AG09319 (cell line): ENCODE results near the genes TBC1D10B, MYL11, SRCAP and ORAI3.

GRCh38 chr16:29974051-29975210, 763 bp downstream of the TAOK2 start:
- RRBS = under 1% methylated on average over 15 of the region's 45 CpGs

DNA sequence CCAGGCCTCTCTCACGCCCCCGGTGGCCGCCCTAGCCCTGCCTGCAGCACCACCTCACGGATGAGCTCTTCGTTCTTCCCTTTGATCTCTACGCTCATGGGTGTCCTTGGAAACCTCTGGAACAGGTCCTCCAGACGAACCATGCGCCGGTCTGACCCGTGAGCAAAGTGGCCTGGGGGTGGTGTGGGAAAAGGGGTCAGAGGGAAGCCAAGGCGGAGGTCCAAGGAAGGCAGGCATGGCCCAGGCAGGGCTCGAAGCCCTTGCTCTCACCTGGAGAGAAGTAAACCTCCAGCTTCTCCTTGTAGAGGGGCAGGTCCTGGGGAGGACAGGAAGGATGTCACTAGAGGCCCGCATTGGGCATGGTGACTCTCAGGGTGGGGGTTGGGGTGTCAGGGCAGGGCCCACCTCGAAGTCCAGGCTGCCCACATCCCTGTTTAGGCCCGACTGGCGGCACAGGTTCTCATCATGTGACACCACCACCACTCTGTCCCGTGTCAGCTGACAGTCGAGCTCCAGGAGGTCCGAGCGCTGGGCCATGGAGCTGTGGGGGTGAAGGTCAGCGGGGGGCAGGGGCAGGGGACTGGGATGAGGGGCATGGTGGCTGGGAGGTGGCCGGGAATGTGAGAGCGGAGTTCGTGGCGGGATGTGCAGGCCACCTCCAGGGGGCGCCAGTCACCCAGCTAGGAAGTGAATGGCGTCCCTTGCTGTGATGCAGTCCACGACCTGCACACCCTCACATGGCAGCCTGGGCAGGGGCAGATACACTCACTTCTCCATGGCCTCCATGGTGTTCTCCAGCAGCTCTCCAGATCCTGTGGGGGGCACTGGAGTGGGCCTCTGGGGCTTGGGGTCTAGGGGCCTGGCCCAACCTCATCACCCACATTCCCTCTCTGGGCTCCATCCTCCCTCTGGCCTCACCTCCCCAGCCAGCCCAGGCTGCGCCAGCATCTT, 809 bp downstream of the GDPD3 start:
- RRBS = no CpG with 5 or more reads among the region's 29 CpGs

GRCh38 chr16:30115146-30115762, 1.9 kb upstream of the GDPD3 start:
- RRBS = no CpG with 5 or more reads among the region's 9 CpGs

- RRBS = under 1% methylated on average over 5 of the region's 46 CpGs
Measured at GRCh38 chr16:30370351-30370841, at the start of gene TBC1D10B. Gene TBC1D10B, minus strand, starts transcription at chr16:30370494.

DNA sequence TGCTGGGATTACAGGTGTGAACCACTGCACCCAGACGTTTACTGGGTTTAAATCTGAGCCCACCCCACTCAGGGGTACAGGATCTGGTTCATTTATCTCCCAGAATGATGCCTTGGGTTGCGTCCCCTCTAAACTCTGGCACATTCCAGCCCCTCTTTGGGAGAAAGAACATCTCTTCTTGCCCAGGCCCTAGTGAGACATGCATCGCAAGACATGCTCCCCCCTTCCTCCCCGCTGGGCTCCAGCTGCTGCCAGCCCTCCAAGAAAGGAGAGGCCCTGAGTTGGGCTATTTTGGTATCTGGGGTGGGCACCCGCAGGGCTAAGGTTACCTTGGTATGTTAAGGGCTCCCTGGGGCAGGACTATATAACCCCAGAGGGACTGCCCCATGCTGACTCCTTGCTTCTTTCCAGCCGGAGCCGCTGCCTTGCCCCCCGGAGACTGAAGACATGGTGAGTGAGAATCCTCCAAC, at the start of gene MYL11:
Gene MYL11, plus strand, starts transcription at position 392 of the 470 bp plus-strand sequence.
- RRBS = no CpG with 5 or more reads among the region's 8 CpGs

GRCh38 chr16:30525800-30526138, 597 bp downstream of the ZNF768 start:
- RRBS = no CpG with 5 or more reads among the region's 4 CpGs

GRCh38 chr16:30532877-30533488, 1.7 kb downstream of the ZNF747 start:
- RRBS = no CpG with 5 or more reads among the region's 28 CpGs

- RRBS = no CpG with 5 or more reads among the region's 7 CpGs
Measured at GRCh38 chr16:30546125-30546460, 11.4 kb upstream of the ZNF747 start.

DNA sequence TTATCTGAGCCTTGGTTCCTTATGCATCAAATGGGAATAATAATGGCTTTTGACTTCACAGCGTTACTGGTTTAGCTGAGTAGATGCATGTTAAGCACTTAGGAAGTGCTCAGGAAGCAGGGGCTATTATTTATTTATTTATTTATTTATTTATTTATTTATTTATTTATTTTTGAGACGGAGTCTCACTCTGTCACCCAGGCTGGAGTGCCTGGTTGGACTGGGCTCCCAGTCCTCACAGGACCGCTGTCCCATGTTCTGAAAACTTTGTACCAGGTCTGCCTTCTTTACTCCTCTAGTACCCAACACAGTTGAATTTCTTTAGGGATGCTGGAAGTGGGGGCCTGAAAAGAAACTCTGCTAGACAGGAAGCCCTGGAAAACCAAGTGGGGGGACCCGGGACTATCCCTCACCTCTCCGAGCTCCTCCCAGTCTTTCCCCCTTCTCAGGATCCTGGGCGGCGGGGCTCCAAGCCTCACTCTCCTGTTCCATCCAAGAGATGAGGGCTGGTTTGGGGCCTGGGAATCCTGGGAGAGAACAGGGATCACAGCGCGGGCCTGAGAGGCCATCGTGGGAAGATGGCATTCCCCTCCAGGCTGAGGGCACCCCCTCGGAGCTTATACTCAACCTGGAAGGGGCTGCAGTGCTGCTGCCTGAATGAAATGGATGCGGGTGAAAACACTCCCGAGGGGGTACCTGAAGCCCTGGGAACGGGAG, 759 bp downstream of the ZNF688 start:
- RRBS = no CpG with 5 or more reads among the region's 14 CpGs

DNA sequence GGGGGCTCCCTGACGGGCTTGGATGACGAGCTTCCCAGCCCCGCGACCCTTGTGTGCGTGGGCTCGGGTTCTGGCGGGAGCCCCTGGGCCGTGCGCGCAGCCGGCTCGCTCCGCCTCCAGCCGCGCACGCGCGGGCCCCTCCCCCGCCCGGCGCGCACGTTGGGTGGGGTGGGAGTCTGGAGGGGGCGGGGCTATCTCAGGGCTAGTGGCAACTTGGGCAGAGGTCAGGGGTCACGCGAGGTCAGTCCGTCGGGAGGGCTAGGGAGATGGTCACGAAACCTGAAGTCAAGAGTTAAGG, at the start of gene SRCAP:
Gene SRCAP, plus strand, starts transcription at position 241 of the 298 bp plus-strand sequence.
- RRBS = under 1% methylated on average over 10 of the region's 29 CpGs

GRCh38 chr16:30707083-30707444, 8.1 kb downstream of the SRCAP start:
- RRBS = no CpG with 5 or more reads among the region's 13 CpGs

- RRBS = no CpG with 5 or more reads among the region's 13 CpGs
Measured at GRCh38 chr16:30709522-30710292, 10.7 kb downstream of the SRCAP start.

DNA sequence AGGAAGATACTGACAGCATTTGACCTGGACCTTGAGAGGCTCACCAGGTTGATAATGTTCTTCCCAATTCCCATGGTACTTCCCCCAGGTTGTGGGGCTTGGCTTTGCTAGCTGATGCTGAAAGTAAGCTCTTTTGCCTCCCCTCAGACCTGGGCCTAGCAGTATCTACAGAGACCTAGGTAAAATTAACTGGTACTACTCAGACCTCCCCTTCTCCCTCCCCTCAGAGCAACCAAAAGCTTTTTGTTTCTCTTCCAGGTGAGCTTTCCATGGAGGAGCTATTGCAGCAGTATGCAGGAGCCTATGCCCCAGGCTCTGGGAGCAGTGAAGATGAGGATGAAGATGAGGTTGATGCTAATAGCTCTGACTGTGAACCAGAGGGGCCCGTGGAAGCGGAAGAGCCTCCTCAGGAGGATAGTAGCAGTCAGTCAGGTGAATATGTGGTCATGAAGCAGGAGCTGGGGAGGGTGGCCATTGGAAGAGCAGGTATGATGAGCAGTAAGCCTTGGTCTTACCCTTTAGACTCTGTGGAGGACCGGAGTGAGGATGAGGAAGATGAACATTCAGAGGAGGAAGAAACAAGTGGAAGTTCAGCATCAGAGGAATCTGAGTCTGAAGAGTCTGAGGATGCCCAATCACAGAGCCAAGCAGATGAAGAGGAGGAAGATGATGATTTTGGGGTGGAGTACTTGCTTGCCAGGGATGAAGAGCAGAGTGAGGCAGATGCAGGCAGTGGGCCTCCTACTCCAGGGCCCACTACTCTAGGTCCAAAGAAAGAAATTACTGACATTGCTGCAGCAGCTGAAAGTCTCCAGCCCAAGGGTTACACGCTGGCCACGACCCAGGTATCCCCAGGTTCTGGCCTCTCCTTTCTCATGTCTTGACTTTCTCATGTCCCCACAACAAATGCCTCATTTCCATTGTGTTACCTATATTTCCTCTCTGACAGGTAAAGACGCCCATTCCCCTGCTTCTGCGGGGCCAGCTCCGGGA, 12.6 kb downstream of the SRCAP start:
- RRBS = no CpG with 5 or more reads among the region's 8 CpGs

DNA sequence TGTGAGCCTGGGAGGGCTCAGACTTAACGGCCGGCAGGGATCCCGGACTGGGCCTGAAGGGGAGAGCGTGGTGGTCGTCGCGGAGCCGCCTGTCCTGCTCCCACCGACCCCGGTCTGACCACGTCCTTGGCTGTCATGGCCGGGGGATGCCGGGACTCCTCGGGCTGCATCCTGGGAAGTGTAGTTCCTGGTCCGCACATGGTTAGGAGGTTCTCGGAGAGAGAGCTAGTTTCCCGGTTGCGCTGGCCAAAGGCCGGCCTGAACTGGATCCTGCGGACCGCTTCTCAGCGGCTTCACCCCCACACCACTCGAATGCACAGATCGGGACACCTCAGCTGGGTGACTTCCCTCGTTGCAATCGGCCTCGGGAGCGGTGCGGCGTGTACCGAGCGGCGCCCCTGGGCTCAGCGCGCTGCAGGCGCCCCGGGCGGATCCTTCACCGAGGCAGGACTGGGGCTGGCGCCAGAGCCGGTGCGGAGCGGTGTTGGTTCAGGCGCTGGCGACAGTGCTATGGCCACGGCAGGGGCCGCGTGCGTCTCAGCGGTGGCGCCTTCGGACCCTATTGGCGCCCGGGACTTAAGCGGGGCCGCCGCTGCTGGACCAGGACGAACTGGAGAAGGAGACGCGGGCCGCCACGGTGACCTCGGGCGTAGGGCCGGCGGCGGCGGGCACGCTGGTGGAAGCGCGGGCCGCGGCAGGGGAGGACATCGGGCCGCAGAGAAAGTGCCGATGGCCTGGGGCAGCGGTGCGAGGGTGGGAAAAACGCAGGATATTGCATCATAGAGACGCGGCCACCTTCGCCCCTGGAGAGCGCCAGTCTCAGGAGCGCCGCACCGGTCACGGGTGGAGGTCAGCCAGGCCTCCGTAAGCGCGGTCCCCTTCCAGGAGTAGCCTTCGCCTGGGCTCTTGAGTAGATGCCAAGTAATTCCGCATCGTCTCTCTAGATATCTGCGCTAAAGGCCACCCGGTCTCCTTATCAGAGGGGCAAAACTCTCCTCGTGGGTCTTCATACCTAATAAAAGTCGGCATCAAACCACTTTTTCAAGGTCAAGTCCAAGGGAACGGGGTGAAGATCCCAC, 11.4 kb downstream of the ZNF629 start:
- RRBS = 1% methylated on average over 28 of the region's 98 CpGs

DNA sequence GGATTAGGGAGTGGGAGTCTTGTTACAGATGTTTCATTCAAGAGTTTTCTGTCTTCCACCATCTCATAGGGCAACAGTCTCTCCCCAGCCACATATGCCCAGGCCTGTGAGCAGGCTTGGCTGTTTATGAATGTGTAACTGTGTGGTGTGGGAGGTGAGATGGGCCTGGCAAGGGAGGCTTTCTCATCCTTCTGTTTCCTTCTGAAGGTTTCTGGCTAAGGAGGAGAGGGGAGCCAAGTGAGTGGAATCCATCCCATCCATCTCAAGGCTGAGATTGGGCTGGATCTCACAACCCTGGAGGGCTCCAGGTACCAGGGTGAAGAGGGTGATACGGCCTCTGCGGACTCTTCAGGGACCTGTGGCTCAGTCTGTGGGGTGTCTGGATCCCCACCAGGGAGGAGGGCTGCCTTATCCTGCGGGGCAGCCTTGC, 7.1 kb downstream of the ZNF629 start:
- RRBS = no CpG with 5 or more reads among the region's 3 CpGs

- RRBS = no CpG with 5 or more reads among the region's 1 CpG
Measured at GRCh38 chr16:30876422-30876852, 17.4 kb downstream of the BCL7C start.

- RRBS = no CpG with 5 or more reads among the region's 7 CpGs
Measured at GRCh38 chr16:30876853-30877371, 17.0 kb downstream of the BCL7C start.

- RRBS = 1% methylated on average over 24 of the region's 59 CpGs
Measured at GRCh38 chr16:30948903-30949613, at the start of gene ORAI3. Gene ORAI3, plus strand, starts transcription at chr16:30949068.

GRCh38 chr16:31001903-31002924, 8.2 kb downstream of the STX1B start:
- RRBS = no CpG with 5 or more reads among the region's 23 CpGs

DNA sequence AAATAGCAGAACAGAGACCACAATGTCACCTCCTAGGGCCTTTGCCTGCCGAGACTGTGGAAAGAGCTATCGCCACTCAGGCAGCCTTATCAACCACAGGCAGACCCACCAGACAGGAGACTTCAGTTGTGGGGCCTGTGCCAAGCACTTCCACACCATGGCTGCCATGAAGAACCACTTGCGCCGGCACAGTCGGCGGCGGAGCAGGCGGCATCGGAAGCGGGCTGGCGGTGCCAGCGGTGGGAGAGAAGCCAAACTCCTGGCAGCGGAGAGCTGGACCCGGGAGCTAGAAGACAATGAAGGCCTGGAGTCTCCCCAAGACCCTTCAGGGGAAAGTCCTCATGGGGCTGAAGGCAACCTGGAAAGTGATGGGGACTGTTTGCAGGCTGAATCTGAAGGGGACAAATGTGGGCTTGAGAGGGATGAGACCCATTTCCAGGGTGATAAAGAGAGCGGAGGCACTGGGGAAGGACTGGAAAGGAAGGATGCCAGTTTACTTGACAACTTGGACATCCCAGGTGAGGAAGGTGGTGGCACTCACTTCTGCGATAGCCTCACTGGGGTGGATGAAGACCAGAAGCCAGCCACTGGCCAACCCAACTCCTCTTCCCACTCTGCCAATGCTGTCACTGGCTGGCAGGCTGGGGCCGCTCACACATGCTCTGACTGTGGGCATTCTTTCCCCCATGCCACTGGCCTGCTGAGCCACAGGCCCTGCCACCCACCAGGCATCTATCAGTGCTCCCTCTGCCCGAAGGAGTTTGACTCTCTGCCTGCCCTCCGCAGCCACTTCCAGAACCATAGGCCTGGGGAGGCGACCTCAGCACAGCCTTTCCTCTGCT, 4.1 kb downstream of the ZNF646 start:
- RRBS = 92% methylated on average over 8 of the region's 20 CpGs